ENCODE measurements around the gene RDH14.

- RRBS = no CpG with 5 or more reads among the region's 10 CpGs
Observed at GRCh38 chr2:16407275-16407788, 258.3 kb downstream of the CYRIA start.

DNA sequence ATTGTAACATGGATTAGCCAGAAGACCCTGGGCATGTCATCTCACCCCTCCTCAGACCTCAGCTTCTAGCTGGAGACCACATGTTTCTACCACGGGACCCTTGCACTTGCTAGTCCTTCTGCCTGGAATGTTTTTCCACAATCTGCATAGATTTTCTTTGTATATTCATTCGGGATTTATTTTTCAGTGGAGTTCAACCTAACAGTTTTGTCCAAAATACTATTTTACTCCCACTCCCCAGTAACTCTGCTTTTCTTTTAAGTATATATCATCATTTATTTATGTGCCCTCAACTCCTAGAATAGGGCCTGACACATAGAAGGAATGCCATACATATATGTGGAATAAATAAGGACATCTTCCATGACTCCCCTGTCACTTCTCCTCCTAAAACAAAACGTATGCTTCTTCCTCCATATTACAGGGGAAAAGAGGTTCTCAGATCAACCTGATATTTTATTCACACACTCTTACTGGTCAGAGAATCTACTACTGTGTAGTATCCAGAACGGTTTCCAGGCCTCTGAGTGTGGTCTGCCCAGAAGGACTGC lies 56.2 kb downstream of the CYRIA start:
- RRBS = no CpG with 5 or more reads among the region's 4 CpGs

GRCh38 chr2:16619602-16620078 lies 46.0 kb downstream of the CYRIA start:
- RRBS = no CpG with 5 or more reads among the region's 3 CpGs

- RRBS = no CpG with 5 or more reads among the region's 7 CpGs
Observed at GRCh38 chr2:16626967-16627604, 38.5 kb downstream of the CYRIA start.

- RRBS = no CpG with 5 or more reads among the region's 4 CpGs
Observed at GRCh38 chr2:16661599-16661846, 4.1 kb downstream of the CYRIA start.

DNA sequence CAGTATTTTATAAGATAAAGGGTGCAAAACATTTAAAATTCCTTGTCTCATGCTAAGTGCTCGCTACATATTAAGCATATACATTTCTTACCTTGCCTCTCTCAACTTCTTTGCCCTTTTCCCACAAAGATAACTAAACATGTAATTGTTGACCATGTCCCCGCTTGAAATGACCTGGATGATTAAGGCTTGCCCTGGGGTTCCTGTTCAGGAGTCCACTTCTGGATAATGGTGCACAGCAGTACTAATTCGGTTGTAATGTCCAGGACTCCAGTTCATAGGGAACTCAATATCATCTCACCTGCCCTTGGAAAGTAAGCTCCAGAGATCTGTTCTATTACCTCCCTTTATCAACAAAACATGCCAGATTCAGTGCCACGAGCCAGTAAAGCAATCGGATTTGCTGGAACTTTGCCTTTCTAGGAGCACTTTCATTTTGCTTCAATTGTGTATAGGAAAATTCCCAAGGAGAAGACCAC lies 162.4 kb upstream of the CYRIA start:
- RRBS = no CpG with 5 or more reads among the region's 5 CpGs

GRCh38 chr2:17537908-17538449 lies 2.5 kb upstream of the VSNL1 start:
- RRBS = no CpG with 5 or more reads among the region's 14 CpGs

DNA sequence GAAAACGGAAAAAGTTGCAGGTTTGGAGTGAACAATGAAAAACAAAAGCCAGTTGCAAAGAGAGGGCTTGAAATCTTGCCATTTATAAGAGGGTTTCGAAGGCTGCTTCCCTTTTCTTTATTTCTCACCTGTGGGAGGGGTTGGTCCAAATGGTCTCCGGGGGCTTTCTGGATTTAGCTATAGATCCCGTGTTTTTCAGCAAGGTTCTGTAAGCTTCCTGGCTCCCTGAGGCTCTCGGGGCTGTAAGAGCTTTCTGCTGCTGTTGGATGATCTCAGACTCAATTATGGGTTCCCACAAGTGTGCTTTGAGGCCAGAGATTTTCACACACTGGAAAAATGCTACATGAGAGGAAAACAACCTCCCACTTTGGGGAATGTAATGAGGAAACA lies 249.2 kb downstream of the RDH14 start:
- RRBS = no CpG with 5 or more reads among the region's 5 CpGs

- RRBS = 2% methylated on average over 8 of the region's 27 CpGs
Observed at GRCh38 chr2:18560552-18561016, at the start of gene RDH14. RDH14 (minus strand) TSS chr2:18560653.

DNA sequence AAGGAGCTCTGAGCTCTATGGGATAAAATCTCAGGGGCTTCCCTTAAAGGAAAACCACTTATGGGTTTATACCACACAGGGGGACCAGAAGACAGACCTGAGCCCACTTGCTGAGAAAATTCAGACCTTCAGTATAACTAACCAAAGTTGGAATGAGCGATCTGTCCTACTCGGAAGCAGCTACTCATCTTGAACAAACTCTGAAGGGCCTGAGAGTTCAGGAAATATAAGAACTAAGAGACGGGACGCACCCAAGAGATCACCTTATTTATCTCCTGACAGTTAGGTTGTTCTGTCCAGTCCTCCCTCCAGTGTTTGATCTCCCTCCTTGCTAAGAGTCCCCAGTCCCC lies 239.1 kb upstream of the OSR1 start:
- RRBS = no CpG with 5 or more reads among the region's 4 CpGs

DNA sequence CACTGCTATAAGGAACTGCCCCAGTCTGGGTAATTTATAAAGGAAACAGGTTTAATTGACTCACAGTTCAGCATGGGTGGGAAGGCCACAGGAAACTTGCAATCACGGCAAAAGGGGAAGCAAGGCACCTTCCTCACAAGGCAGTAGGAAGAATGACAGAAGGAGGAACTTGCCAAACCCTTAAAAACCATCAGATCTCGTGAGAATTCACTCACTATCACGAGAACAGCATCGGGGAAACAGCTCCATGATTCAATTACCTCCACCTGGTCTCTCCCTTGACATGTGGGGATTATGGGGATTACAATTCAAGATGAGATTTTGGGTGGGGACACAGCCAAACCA lies 9.8 kb downstream of the TTC32 start:
- RRBS = no CpG with 5 or more reads among the region's 4 CpGs

GRCh38 chr2:20011764-20012241 lies 665 bp downstream of the MATN3 start:
- RRBS = no CpG with 5 or more reads among the region's 12 CpGs

GRCh38 chr2:20041910-20042369 lies 9.5 kb downstream of the LAPTM4A start:
- RRBS = no CpG with 5 or more reads among the region's 2 CpGs

DNA sequence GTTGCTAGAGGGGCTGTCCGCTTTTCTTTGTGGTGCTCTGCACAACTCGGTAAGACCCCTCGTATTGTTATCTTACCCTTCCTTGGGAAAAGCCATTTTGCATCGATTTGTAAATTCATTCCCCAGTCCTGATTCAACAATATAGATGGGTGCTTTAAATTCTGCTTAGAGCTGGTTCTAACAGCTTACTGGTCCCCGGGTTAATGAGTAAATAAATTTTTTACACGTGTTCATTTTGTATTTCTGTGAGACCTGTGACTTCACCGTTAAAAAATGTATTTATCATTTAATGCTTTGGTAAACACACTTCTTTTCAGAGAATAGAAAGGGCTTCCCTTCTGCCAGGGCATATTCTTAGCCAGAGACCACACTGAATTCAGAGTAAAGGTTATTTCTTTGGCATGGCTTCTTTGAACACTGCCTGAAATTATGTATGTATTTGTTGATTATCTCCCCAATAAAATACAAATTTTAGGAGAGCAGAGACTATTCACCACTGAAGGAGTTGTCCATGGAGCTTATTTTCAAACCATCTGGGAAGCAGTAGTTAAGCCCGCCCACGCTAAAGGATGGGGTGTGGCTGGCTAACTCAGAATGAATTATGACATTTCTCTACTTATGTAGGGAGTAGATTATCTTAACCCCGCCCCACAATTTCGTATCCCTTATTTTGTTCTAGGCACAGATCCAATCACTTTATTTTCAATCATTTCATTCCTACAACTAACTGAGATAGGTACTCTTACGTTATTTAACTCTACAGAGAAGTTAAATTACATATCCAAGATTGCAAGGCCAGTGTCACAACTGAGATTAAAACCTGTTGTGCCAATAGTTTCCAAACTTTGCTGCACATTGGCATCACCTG lies 1.3 kb upstream of the LAPTM4A start:
- RRBS = no CpG with 5 or more reads among the region's 12 CpGs

DNA sequence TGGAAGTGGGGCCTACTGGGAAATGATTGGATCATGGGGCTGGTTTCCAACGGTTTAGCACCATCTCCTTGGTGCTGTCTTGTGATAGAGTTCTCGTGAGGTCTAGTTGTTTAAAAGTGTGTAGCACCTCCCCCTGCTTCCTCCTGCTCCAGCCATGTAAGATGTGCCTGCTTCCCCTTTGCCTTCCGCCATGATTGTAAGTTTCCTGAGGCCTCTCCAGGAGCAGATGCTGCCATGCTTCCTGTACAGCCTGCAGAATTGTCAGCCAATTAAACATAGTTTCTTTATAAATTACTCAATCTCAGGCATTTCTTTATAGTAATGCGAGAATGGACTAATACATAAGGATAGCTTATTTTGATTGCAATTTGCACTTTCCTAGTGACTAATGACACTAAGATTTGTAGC lies 16.3 kb upstream of the LAPTM4A start:
- RRBS = no CpG with 5 or more reads among the region's 4 CpGs

DNA sequence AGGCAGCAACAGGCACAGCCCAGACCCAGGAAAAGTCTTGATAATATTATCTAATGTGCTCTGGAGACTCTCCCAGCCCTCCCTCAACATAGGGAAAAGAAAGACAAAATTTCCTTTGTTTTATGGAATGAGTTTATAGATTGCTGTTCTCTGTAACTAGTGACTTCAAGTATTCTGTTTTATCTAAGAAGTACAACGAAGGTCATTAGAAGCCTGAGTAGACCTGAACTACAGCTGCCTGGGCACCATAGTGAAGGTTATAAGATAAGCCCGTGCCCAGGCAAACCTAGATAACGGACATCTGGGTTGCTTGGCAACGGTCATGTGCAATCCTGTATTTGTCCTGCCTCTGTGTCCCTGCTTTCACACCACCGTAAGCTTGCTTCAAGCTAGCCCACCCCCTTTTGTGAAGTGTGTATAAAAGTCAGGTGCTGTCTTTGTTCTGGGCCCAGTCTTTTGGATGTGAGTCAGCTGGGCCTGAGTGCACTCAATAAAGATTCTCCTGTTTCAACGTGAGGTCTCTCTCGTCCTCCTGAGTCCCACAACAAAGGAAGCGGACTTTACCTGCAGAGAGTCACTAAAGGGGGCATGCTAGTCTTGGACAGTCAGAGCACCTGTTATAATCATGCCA lies 22.6 kb upstream of the LAPTM4A start:
- RRBS = no CpG with 5 or more reads among the region's 8 CpGs

GRCh38 chr2:20136155-20136642 lies 84.8 kb upstream of the LAPTM4A start:
- RRBS = no CpG with 5 or more reads among the region's 15 CpGs

- RRBS = no CpG with 5 or more reads among the region's 16 CpGs
Observed at GRCh38 chr2:20185313-20186060, 39.4 kb downstream of the SDC1 start.

GRCh38 chr2:20207872-20208968 lies 16.7 kb downstream of the SDC1 start:
- RRBS = 81% methylated on average over 2 of the region's 18 CpGs

GRCh38 chr2:20225812-20226335 lies 944 bp upstream of the SDC1 start:
- RRBS = no CpG with 5 or more reads among the region's 24 CpGs

Measured in epidermal melanocyte (primary cell).